HT1080 (cell line): Measurements from ENCODE around the genes AACS, TMEM132D and FZD10.

GRCh38 chr12:124924105-124924775 lies 9.8 kb upstream of the UBC start:
RAMPAGE:
- cytosol, long total RNA = no peak
- long total RNA = no peak
- nucleus, long total RNA = no peak

DNA sequence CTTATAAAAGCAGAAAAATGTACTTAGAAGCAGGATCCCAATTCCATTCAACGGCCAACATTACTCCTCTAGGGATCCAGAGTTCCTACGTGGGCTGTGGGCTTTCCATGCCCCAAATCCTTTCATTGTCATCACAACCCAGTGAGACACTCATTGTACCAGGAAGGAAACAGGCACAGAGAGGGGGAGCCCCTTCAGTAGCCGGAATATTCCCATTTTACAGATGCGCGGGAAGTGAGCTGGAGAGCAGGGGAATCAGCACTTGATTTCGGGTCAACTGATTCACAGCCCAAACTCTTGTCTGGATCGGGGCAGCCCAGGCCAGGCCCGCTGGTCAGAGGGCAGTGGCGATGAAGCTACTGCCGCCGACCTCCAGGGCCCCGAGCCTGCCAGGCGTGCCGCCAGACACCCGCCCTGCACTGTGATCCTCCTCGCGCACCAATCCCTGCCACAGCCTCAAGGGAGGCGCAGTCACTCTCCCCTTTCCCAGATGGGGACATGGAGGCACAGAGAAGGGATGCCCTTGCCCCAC lies 9.0 kb downstream of the DHX37 start:
RAMPAGE:
- cytosol, long total RNA = no peak
- long total RNA = no peak
- nucleus, long total RNA = no peak

DNA sequence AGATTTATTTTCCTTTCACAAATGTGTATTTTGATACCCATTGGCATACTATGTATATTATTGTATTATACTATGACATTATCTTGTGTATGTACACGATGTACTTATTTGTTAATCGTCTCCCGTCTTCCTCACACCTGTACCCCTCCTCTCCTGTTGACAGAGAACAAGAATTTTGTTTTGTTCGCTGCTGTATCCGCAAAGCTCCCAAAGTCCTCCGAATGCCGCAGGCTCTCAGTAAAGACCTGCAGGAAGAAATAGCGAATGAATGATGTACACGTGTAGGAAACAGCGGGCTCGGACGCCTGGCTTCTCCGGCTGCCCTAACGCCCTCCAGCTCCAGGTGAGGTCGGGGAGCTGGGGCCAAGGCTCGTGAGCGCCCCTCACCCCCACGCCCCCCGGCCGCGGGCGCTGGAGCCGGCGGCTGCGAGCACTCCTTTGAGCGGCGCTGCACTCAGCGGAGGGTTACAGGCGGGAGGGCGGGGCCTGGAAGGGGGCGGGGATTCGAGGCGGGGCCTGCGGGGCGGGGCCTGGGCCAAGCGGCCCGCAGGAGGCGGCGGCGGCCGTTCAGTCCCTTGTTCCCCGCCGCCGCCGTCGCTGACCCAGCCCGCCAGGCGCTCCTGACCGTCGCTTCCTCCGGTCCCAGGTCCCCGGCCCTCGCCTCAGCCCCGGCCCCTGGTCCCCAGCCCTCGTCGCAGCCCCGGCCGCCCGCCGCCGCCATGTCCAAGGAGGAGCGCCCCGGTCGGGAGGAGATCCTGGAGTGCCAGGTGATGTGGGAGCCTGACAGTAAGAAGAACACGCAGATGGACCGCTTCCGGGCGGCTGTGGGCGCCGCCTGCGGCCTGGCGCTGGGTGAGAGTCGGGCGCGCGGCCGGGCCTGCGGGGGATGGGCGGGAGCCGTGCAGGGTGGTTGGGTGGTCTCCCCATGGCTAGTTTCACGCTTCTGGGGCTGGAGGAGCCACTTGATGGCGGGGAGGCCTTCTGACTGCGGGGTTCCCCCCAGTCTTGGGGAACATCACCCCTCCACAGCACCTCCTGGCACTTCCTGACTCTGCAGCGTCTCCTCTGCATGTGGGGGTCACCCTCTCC lies at the start of gene AACS:
AACS (plus strand) TSS at position 570 of the 1,089 bp plus-strand sequence.
RAMPAGE:
- cytosol, long total RNA = no peak
- long total RNA = no peak
- nucleus, long total RNA = no peak

RAMPAGE:
- cytosol, long total RNA = no peak
- long total RNA = no peak
- nucleus, long total RNA = no peak
Observed at GRCh38 chr12:125076296-125076891, 11.2 kb downstream of the AACS start.

DNA sequence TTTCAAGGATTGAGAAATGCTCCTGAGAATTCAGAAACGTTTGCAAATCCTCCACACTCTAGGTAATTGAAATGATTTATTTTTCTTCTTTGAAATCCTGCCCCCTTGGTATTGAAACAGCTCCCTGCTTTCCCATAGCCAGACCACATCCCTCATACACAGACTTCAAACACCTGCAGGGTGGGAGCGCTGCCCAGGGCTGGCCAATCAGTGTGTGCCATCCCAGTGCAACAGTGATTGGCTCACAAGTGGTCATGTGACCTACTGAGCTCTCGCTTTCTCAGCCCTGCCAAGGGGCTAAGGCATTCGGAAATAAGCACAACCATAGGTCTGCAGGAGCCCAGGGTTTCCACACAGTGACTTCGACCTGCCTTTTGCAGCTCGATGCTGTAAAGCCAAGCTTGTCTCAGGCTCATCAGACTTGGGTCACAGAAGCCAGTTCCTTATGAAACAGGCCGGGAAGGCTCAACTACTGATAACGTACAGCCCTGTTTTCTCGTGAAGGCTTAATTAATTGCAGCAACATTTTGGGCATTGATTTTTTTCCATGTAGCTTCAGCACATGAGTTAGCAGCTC lies 970.6 kb downstream of the TMEM132B start:
RAMPAGE:
- cytosol, long total RNA = no peak
- long total RNA = no peak
- nucleus, long total RNA = no peak

GRCh38 chr12:126899938-126900470 lies 1367.0 kb upstream of the TMEM132C start:
RAMPAGE:
- cytosol, long total RNA = no peak
- long total RNA = no peak
- nucleus, long total RNA = no peak

GRCh38 chr12:126926309-126926770 lies 1340.6 kb upstream of the TMEM132C start:
RAMPAGE:
- cytosol, long total RNA = no peak
- long total RNA = no peak
- nucleus, long total RNA = no peak

DNA sequence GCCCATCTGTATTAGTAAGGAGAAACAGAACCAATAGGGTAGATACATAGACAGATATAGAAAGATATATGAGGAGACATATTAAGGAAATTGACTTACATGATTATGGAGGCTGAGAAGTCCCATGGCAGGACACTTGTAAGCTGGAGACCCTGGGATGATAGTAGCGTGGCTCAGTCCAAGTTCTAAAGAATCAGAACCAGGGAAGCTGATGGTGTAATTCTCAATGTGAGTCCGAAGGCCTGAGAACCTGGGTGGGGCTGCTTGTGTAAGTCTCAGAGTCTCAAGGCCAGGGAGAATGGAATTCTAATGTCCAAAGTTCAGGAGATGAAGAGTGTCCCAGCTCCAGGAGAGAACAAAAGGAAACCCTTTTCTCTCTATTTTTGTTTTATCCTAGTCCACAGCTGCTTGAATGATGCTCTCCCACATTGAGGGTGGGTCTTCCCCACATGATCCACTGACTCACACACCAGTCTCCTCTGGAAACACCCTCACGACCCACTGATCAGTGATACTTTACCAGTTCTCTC lies 1061.3 kb upstream of the TMEM132C start:
RAMPAGE:
- cytosol, long total RNA = no peak
- long total RNA = no peak
- nucleus, long total RNA = no peak

DNA sequence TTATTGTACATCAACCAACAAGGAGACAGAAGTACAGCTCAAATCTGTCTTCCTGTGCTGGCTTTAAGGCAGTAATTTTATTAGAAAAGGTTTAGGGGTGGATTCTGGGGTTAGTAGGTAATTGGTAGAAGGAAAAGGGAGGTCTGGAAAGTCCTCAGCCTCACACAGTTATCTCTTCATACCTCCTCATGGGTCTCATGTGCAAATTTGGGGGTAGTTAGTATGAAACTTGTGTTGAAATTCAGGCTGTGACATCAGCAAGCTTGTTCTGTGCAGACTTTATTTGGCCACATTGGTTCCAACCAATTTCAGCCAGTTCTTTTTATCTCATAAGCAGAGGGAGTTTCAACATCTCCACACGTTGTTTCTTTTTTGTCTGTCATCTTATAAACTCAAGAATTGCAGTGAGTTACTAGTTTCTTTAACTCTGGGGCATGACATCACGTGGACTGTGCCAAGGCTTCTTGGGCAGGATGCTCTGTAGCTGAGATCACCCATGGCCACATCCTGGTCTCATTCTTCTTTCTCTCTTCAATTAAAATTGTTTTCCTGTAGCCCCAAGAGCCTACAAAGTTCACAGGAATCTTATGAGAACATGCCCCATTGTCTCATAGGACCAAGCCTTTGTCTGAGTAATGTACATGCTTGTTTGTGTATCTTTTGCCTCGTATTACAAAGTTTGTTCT lies 982.2 kb upstream of the TMEM132C start:
RAMPAGE:
- cytosol, long total RNA = no peak
- long total RNA = no peak
- nucleus, long total RNA = no peak

DNA sequence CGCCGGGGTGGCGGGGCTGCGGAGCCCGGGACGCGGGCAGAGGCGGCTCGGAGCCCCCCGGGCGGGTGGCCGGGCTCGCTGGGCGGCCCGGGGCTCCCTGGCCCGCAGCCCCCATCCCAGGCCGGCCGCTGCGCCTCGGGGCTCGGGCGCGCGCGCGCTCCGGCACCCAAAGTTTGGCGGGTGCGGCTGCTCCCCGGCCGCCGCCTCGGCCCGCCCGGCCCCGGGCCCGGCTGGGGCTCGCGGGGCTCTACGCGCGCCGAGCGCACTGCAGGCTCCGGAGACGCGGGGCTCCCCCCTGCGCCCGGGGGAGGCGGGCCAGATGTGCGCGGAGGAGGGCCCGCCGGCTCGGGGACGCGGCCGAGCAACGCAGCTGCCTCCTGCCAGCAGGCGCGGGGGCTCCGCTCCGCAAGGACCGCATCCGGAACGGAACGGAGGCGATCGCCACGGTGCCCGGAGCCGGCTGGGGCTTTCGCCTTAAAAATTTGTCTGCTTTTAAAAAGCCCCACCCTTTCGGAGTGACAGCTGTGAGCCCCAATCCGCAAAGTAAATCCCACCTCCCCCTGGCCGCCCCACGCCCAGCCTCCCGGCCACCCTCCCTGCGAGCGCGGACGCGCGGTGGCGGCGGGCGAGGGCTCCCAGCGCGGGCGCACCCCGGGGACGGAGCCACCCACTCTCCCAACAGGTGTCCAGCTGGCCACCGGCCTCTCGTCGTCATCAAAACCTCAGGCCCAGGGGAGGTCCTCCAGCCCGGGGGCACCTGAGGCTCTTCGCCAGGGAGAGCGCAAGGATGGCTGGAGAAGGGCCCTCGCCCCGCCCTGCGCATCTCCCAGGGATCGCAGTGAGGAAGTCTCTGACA lies at the start of gene TMEM132D:
TMEM132D (minus strand) TSS at position 267 of the 856 bp plus-strand sequence.
RAMPAGE:
- cytosol, long total RNA = no peak
- long total RNA = no peak
- nucleus, long total RNA = no peak

RAMPAGE:
- cytosol, long total RNA = no peak
- long total RNA = no peak
- nucleus, long total RNA = no peak
Observed at GRCh38 chr12:130086098-130086479, 76.2 kb upstream of the FZD10 start.

GRCh38 chr12:130162294-130162880 lies at the start of gene FZD10:
Gene FZD10 (plus strand): TSS chr12:130162464.
RAMPAGE:
- cytosol, long total RNA = no peak
- long total RNA = no peak
- nucleus, long total RNA = no peak

GRCh38 chr12:130632780-130633156 lies 83.3 kb downstream of the RIMBP2 start:
RAMPAGE:
- cytosol, long total RNA = no peak
- long total RNA = no peak
- nucleus, long total RNA = no peak

DNA sequence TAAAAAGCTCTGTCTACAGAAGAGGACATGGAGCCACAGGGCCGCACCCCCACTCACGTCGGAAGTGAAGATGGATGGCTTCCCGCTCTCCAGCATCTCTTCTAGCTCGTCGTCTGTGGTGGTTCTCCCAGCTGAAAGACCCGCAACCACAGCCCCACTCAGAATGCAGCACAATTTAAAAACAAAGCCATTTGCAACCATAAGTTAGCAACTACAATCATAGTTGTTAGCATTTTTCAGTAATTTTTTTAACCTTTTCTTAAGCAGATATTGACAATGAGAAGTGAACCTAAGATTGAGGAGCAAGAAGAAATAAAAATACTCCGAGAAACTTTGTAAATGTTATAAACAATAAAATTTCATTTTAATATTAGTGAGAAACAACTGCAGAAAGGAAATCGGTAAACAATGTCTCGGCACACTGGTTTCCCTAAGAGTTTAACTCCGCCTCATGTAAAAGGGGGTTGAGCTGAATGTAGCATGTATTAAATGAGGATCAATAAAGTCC lies 37.6 kb downstream of the STX2 start:
RAMPAGE:
- cytosol, long total RNA = no peak
- long total RNA = no peak
- nucleus, long total RNA = no peak

DNA sequence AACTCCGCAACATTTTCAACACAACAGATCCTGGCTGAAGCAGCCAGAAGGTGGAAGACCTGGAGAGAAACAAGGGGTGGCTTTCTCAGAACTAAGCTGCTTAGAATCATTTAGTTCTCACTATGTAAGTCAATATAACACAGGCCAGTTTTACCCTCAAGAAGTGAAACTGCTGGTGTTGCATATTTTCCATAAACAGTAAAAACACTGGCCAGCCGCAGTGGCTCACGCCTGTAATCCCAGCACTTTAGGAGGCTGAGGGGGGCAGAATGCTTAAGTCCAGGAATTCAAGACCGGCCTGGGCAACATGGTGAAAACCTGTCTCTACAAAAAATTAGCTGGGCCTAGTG lies 11.7 kb downstream of the STX2 start:
RAMPAGE:
- cytosol, long total RNA = no peak
- long total RNA = no peak
- nucleus, long total RNA = no peak

DNA sequence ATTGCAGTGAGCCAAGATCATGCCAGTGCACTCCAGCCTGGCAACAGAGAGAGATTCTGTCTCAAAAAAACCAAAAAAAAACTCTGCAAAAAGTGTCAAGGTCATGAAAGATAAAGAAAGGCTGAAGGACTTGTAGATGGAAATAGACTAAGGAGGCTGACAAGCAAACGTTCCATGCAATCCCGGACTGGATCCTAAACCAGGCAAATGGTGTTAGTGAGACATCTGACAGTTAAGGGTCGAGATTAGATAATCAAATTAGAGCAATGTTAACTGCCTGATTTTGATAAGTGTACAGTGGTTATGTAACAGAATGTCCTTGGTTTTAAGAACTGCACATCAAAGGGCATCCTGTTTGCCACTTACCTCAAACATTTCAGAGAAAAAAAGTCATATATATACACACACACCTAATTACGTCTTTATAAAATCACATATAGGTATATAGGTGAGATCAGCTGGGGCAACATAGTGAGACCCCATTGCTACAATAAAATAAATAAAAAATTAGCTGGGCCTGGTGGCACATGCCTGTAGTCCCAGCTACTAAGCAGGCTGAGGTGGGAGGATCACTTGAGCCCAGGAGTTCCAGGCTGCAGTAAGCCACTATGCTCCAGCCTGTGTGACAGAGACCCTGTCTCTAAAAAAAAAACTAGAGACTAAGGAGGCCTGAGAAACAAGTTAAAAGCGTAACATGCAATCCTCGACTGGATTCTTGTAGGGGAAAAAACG lies 3.3 kb upstream of the RAN start:
RAMPAGE:
- cytosol, long total RNA = no peak
- long total RNA = no peak
- nucleus, long total RNA = no peak

RAMPAGE:
- cytosol, long total RNA = no peak
- long total RNA = no peak
- nucleus, long total RNA = no peak
Observed at GRCh38 chr12:130874315-130874690, 2.4 kb downstream of the RAN start.

DNA sequence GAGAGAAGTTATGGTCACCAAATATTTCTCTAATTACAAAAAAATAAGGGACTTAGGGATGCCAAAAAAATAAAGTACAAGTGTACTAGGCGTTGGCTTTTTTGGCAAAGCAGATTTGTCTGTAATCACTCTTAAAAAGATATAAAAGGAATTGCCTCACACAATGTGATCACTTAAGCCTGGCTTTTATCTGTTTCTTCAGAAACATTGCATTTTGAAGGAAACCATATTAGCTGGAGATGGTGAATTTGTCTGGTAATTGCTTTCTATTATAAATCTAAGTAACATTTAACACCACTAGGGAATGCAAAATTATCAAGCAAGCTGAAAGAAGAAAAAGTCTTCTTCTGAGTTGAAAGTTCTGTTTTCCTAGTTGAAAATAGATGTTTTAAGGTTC lies 31.0 kb upstream of the ADGRD1 start:
RAMPAGE:
- cytosol, long total RNA = no peak
- long total RNA = no peak
- nucleus, long total RNA = no peak

DNA sequence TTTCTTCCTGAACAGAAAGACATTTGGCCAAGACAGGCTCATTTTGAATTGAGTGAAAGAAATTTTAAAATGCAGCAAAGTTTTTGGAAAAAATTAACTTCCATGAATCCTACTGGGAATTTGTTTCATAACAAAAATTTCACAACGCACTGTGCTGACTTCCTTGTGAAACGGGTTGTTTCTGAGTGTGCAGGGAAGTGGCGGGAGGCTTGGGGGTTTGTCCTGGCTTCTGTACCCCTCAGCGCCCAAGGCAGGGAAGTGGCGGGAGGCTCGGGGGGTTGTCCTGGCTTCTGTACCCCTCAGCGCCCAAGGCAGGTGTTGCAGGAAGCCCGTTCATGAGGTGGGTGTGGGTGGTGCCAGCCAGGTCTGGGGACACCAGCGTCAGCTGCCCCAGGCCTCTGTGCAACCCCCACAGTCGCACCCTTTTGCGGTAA lies 25.0 kb downstream of the ADGRD1 start:
RAMPAGE:
- cytosol, long total RNA = no peak
- long total RNA = no peak
- nucleus, long total RNA = no peak

DNA sequence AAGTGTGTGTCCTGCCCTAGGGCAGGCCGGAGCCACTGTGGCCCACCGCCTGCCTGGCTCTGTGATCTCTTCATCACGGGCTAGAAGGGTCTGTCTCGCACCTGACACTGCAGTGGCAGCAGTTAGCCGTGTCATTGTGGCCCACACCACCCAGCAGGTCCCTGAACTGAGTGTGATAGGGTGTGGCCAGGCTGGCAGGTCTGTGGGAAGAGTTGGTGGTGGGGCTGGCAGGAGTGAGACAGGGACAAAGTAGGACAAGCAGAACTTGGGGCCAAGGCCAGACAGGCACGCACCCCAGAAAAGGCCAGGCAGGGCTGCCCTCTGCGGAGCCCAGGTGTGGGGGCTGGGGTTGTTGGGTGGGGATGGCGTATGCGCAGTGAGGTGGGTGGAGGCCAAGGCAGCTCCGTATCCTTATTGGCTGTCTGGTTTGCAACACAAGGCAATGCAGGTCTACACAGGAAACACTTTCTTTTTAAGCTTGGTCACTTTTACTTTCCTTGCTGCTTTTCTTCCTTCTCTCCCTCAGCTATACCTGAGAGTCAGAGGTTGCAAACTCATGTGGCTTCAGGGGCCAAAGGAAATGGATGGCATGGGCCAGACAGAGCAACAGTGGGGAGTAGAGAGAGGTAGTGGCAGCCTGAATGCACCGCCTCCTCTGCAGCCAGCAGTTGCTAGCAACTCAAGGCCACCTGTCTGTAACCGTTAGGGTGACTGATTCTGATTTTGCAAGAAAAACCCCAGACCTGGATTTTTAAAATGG lies 41.4 kb downstream of the ADGRD1 start:
RAMPAGE:
- cytosol, long total RNA = no peak
- long total RNA = no peak
- nucleus, long total RNA = no peak